Skeletal muscle tissue (tissue), 7 donors: ENCODE measurements around a stretch of chr4.

- PRO-cap, 3 experiments = no peak in any of the 3 experiments
- RAMPAGE, long total RNA = no peak
- RRBS, 2 experiments = no CpG with 5 or more reads among the region's 3 CpGs
Measured at GRCh38 chr4:38678628-38679329, 14.8 kb downstream of the KLF3 start.

- PRO-cap, 3 experiments = no peak in any of the 3 experiments
- RAMPAGE, long total RNA = no peak
- RRBS, 2 experiments = no CpG with 5 or more reads among the region's 9 CpGs
Measured at GRCh38 chr4:38694168-38695053, 30.4 kb downstream of the KLF3 start.

DNA sequence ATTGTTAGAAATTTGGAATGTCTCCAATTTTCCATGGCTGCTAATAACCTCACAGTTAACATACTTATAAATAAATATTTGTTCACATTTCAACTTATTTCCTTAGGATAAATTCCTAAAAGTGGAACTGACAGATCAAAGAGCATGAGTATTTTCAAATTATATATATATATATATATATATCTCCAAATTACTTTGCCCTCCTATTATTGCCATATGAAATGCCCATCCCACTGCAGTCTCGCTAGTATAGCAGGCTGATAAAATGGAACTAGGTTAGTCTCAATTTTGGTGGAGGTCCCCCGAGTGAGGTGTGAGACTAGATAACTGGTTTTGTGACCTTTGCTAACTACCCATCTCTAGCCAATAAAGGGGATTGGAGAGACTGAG is 9.9 kb upstream of the TLR10 start:
- PRO-cap, 3 experiments = no peak in any of the 3 experiments
- RAMPAGE, long total RNA = no peak
- RRBS, 2 experiments = no CpG with 5 or more reads among the region's 2 CpGs

DNA sequence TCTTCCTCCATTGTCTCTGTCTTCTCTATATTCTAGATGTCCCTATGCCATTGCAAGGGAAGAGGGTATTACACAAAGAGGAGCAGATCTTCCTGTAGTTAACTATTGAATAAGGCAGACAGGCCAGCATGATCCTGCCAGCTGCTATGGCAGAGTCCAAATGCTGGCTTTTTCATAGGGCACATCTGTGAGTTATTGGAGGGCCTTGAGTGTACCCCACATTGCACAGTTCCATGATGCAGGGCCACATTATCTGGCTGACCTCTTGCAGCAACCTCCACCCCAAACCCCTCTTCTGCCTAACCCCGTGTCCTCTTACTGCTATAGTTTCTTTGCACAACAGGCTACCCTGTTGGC is 20.8 kb upstream of the TLR1 start:
- PRO-cap, 3 experiments = no peak in any of the 3 experiments
- RAMPAGE, long total RNA = no peak
- RRBS, 2 experiments = no CpG with 5 or more reads among the region's 1 CpG

DNA sequence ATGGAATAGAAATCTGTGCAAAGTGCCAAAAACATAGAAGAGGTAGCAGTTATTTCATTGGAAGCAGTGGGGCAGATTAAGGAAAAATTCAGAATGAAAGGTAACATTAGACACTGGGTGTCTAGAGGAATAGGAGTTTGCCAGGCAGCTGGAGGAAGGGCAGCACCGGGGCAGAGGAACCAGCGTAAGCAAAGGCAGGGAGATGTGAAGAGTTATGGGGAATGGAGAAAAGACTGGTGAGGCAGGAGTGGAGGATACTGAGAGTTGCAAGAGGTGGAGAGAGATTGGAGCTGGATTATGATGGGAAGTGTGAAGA is 1.6 kb downstream of the FAM114A1 start:
- PRO-cap, 3 experiments = no peak in any of the 3 experiments
- RAMPAGE, long total RNA = no peak
- RRBS, 2 experiments = no CpG with 5 or more reads among the region's 2 CpGs

- PRO-cap, 3 experiments = no peak in any of the 3 experiments
- RAMPAGE, long total RNA = no peak
- RRBS, 2 experiments = no CpG with 5 or more reads among the region's 3 CpGs
Measured at GRCh38 chr4:38889171-38889588, 21.6 kb downstream of the FAM114A1 start.

DNA sequence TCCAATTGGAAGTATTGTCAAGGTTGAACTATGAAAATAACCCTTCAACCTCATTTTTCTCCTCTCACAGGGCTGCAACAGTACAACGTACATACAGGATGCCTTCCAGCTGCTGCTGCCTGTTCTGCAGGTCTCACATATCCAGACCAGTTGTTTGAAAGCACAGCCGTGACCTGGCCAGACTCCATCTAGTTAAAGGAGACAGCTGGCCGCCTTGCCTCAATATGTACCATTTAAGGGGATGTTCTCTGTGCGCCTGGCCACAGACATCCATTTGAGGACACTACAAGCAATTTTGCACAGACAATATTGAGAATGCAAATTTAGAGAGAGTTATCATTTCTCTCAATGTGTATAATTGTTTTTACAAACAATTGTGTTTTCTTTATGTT is 75.8 kb downstream of the FAM114A1 start:
- PRO-cap, 3 experiments = no peak in any of the 3 experiments
- RAMPAGE, long total RNA = no peak
- RRBS, 2 experiments = no CpG with 5 or more reads among the region's 4 CpGs

- PRO-cap, 3 experiments = no peak in any of the 3 experiments
- RAMPAGE, long total RNA = no peak
- RRBS, 2 experiments = no CpG with 5 or more reads among the region's 10 CpGs
Measured at GRCh38 chr4:38985209-38985885, 46.9 kb downstream of the TMEM156 start.

DNA sequence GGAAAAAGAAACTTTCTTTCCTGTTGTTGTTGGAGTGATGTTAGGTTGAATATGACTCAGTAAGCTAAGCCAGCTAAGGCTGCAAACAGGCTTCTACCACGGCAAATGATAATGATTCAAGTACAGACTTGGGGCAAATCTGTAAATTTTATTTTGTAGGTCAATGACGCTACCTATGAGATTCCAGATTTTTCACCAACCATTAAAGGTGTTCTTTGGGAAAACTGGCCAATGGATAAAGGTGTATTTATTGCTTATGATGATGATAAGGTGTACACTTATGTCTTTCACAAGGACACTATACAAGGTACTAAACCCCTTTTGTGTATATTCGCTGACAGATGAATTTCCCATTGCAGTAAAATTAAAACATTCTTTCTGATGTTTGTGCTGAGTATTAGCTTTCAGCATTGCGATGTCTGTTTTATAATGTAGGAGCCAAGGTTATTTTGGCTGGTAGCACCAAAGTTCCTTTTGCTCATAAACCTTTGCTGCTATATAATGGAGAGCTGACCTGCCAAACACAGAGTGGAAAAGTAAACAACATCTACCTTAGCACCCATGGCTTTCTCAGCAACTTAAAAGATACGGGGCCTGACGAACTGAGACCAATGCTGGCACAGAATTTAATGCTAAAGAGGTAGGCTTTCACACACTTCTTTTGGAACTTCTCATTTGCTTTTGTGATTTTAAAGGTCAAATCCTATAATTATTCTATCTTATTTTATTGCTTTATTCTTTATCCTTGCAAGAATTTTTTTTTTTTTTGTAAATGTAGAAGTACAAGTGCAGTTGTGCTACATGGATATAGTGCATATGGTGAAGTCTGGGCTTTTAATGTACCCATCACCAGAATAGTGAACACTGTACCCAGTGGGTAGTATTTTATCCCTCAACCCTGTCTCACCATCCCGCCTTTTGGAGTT is 46.0 kb downstream of the WDR19 start:
- PRO-cap, 3 experiments = no peak in any of the 3 experiments
- RAMPAGE, long total RNA = no peak
- RRBS, 2 experiments = no CpG with 5 or more reads among the region's 7 CpGs

GRCh38 chr4:39307966-39309128 is 57.8 kb downstream of the RFC1 start:
- PRO-cap, 3 experiments = no peak in any of the 3 experiments
- RAMPAGE, long total RNA = no peak
- RRBS, 2 experiments = no CpG with 5 or more reads among the region's 12 CpGs

DNA sequence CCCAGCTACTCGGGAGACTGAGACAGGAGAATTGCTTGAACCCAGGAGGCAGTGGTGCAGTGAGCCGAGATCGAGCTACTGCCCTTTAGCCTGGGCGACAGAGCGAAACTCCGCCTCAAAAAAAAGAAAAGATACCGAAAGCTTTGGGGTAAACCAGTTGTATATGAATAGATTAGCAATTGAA is 618 bp upstream of the RFC1 start:
- PRO-cap, 3 experiments = no peak in any of the 3 experiments
- RAMPAGE, long total RNA = no peak
- RRBS, 2 experiments = no CpG with 5 or more reads among the region's 7 CpGs

DNA sequence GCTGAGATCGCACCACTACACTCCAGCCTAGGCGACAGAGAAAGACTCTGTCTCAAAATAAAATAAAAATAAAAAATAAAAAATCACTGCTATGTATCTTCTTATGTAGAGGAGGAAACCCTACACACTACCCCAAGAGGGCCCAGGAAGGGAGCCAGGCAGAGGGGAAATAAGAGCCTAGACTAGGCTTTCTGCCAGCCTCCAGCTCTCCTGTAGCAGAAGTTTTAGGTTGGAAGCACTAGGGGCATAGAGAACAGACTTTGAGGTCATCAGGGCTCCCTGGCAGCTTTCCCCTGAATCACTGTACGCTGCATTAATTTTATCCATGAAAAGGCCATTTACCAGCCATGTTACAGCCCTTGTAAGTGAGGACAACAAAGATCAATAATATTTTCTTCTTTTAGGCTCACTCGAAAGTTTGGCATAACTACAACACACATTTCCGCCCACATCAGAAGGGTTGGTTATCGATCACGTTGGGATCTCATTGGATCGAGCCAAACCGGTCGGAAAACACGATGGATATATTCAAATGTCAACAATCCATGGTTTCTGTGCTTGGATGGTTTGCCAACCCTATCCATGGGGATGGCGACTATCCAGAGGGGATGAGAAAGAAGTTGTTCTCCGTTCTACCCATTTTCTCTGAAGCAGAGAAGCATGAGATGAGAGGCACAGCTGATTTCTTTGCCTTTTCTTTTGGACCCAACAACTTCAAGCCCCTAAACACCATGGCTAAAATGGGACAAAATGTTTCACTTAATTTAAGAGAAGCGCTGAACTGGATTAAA is 24.7 kb downstream of the RPL9 start:
- PRO-cap, 3 experiments = no peak in any of the 3 experiments
- RAMPAGE, long total RNA = no peak
- RRBS, 2 experiments = no CpG with 5 or more reads among the region's 14 CpGs

DNA sequence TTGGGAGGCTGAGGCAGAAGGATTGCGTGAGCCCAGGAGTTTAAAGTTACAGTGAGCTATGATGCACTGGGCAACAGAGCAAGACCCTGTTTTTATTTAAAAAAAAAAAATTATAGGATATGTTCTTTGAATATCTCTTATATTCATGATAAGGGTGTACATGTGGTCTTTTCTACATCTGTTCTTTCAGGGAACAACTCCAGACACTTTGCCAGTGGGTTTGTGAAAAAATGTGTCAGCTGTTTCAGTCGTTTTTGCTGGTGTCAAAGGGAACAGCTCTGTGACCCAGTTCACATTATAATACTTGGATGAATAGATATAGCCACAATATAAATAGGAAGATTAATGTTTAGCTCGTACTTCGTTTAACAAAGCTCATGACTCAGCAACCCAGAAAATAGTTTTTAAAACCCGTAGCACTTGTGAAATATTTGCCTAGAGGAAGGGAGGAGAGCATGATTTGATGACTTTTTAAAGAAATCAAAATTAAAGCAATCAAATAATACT is 7.8 kb downstream of the LIAS start:
- PRO-cap, 3 experiments = no peak in any of the 3 experiments
- RAMPAGE, long total RNA = no peak
- RRBS, 2 experiments = no CpG with 5 or more reads among the region's 5 CpGs

DNA sequence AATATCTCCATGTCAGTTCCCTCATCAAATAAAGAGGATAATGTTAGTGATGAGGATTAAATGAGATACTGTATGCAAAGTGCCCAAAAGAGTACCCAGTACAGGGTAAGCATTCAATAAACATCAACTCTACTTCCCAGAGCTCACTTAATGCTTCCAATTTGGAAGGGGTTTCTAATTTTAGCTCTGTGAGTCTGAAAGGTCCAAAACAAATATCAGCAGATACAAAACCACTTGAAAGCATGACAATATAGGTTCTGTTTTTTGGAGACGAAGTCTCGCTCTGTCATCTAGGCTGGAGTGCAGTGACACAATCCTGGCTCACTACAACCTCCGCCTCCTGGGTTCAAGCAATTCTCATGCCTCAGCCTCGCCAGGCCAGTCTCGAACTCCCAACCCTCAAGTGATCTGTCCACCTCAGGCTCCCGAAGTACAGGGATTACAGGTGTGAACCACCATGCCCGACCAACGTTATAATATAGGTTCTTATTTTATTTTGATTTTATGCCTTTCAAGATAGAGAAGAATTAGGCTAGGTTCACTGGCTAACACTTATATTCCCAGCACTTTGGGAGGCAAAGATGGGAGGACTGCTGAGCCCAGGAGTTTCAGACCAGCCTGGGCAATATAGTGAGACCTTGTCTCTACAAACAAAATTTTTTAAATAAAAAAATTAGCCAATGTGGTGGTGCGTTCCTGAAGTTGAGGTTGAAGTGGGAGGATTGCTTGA is 19.9 kb downstream of the UGDH start:
- PRO-cap, 3 experiments = no peak in any of the 3 experiments
- RAMPAGE, long total RNA = no peak
- RRBS, 2 experiments = no CpG with 5 or more reads among the region's 9 CpGs

GRCh38 chr4:39543816-39544429 is 16.7 kb upstream of the UGDH start:
- PRO-cap, 3 experiments = no peak in any of the 3 experiments
- RAMPAGE, long total RNA = no peak
- RRBS, 2 experiments = no CpG with 5 or more reads among the region's 11 CpGs

- PRO-cap, 3 experiments = no peak in any of the 3 experiments
- RAMPAGE, long total RNA = no peak
- RRBS, 2 experiments = no CpG with 5 or more reads among the region's 4 CpGs
Measured at GRCh38 chr4:39637881-39637997, 926 bp downstream of the SMIM14 start.

DNA sequence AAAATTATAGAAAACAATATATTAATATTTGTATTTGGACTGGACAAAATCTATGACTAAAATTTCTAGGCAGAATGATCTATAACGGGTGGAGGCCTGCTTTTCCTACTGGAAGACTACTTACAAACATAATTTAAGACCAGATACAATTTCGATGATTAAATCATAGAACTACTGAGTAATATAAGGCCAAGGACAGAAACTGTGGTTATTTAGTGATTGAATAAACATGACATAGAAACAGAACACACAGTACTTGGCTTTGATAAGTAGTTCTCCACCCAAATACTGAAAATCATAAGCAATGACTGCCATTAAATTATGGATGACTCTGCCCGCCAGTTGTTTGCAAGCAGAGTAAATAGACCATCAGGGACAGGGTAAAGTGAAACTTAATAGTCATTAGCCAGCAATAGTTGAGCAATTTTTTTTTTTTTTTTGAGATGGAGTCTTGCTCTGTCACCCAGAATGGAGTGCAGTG is 17.2 kb upstream of the SMIM14 start:
- PRO-cap, 3 experiments = no peak in any of the 3 experiments
- RAMPAGE, long total RNA = no peak
- RRBS, 2 experiments = no CpG with 5 or more reads among the region's 3 CpGs

- PRO-cap, 3 experiments = peak in 2 of 3 experiments; most common plus-strand start chr4:39698525 (in 1); most common minus-strand start chr4:39698552 (in 1)
- RAMPAGE, long total RNA = no peak
- RRBS, 2 experiments = 0 to 5% methylated on average over 2 of the region's 17 CpGs
Measured at GRCh38 chr4:39698469-39698945, 571 bp downstream of the UBE2K start.

- PRO-cap, 3 experiments = no peak in any of the 3 experiments
- RAMPAGE, long total RNA = no peak
- RRBS, 2 experiments = no CpG with 5 or more reads among the region's 8 CpGs
Measured at GRCh38 chr4:39837661-39838321, 139.9 kb downstream of the UBE2K start.

DNA sequence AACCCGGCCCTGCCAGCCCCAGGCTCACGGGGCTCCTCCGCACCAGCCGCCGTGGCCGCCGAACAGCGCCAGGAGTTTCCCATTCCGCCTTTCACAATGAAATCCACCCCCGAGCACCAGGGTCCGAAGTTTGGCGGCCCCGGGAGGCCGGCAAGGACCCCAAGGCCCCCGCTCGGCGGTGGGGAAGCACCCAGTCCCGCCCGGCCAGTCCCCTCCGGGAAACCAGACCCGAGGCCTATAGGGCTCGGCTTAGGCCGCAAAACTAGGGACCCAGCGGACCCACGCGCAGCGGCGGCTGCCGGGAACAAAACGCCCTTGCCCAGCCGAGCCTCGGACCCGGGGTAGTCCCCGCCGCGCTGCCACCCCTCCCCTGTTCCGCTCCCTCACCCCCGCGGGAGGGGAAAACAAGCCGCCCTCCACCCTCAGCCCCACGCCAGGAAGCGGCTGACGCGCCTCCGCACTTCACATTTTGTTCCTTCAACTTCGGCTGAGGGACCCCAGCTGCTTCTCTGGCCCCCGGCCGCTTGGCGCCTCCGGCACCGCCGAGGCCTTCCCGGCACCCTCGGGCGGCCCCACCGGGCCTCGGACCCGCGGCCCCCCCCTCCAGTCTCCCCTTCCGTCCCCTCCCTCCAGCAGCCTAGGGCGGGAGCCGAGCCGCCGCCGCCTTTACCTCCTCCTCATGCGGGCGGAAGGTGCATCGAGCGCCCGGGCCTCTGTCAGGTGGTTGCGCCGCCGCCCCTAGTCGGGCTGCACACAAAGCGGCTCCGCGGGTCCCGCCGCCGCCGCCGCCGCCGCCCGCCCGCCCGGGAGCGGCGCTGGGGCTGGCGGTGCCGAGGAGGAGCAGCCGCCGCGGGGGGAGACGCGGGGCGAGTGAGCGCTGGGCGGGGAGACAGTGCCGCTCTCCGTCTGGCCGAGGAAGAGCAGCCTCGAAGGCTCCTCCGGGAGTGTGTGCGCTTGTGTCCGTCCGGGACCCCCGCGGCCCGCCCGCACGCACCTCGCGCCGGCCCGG is 620 bp downstream of the PDS5A start:
- PRO-cap, 3 experiments = peak in 3 of 3 experiments; most common plus-strand start position 888 of the sequence (in 1); most common minus-strand start position 872 of the sequence (in 3)
- RAMPAGE, long total RNA = no peak
- RRBS, 2 experiments = 1 to 2% methylated on average over 42 to 60 of the region's 116 CpGs